SEM (cell line): ENCODE results near the gene CCL2.

DNA sequence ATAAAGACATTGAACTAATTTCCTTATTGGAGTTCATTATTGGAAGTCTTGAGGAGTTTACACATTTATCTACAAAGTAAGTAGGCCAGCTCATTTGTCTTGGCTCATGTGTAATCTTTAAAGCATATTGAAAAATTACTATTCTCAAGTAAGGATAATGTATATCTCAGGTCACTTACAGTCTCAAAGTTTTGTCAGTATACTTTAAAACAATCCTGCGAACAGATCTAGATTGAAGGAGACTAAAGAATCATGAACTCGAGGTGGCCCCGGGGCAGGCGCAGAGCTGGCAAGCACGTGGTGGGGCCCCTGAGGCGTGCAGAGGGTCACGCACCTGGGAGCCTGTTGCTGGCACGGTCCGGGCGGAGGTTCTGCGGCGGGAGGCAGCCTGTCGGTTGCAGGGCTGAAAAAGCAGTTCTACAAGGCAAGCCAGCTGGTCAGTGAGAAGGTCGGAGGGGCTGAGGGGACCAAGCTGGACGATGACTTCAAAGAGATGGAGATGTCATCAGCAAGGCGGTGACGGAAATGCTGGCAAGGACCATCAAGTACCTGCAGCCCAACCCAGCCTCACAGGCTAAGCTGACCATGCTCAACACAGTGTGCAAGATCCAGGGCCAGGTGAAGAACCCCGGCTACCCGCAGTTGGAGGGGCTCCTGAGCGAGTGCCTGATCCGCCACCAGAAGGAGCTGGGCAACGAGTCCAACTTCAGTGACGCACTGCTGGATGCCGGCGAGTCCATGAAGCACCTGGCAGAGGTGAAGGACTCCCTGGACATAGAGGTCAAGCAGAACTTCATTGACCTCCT, 33.1 kb downstream of the LRRC37B start:
- PRO-cap: no peak

DNA sequence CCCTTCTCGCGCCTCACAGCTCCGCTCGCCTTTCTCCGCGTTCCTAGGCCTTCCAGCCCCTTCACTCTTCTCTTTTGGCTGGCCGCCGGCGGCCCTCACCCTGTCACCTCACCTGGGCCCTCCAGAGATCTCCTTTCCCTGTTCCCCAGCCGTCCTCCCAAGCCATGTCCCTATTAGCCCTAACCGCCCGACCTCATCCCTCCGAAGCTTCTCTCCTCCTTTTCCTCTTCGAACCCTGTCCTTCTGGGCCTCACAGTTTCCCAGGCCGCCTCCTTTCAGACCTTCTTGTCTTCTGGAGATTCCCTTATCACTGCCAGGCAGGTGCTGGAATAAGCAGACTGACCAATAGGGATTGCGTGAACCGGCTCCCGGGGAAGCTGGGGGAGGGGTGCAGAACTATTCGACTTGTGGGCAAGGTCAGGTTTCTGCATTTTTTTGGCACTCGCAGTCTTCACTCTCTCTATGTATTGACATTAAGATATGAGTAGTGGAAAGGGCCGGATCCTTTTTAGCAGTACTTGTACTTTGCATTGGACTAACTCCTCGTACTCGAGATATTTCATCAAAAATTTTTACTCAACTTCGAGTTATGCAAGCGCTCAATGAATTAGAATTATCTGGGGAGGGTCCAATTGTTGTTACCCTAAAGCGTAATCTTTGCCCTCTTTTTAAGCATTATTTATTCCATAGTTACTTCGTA, 681 bp downstream of the RHOT1 start:
- PRO-cap: no peak

DNA sequence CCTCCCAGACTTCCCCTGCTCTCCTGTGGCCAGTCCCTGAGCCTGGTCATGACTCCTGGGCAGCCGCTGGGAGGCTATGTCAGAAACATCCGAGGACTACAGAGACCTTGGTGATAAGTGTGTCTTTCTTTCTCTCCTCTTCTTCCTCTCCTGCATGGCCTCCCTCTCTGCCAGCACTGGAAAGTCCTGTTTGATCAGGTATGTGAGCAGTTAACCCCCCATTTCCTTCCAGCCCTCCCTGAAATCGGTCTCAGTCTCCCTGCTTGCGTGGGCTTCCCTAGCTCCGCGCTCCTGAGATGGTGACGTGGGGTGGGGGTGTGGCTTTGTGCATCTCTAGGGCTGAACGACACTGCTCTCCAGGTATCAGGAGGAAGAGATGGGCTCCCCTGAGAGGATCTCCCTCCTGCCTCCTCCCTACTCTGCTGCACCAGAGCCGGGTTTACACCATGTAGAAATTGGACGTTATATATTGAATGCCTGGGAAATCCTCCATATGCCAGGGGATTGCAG, 2.2 kb downstream of the RHBDL3 start:
- PRO-cap: no peak

- PRO-cap: bidirectional peak, plus-strand start at chr17:32350689, minus-strand start at chr17:32350629; bidirectional peak, plus-strand start at chr17:32350908, minus-strand start at chr17:32350919
Measured at GRCh38 chr17:32350287-32351180, 577 bp downstream of the ZNF207 start.

DNA sequence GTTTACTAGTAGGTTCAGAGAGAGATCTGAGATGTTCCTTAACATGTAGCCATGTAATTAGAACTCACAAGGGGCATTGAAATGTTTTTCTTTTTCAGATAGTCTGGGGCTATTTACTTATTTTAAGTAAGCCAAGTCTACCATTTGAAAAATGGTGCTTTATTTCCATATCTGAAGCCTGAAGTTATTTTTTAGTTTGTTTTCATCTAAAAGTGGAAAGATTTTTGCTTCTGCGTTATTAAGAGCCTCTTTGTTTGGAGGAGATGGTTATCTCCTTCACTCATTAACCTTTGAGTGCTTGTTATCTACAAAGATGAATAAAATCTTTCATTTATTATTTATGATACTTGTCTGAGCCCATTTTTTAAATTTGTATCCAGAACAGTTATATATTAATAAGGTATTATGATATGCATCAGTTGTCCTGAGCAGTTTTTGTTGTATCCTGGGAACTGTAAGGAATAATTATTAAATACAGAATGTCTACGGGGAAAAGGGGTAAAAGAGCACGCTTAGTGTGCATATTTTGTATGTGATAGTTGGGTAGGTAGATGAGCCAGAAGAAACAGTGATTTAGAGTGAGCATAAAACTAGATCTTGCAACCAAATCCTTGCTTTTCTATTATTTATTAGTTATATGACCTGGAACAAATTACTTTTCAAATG, 31.7 kb downstream of the ZNF207 start:
- PRO-cap: no peak

GRCh38 chr17:32445775-32446675, 1.7 kb downstream of the PSMD11 start:
- PRO-cap: no peak

GRCh38 chr17:32627204-32627599, 140.4 kb downstream of the CDK5R1 start:
- PRO-cap: no peak

GRCh38 chr17:32822202-32822988, 54.5 kb downstream of the MYO1D start:
- PRO-cap: no peak

DNA sequence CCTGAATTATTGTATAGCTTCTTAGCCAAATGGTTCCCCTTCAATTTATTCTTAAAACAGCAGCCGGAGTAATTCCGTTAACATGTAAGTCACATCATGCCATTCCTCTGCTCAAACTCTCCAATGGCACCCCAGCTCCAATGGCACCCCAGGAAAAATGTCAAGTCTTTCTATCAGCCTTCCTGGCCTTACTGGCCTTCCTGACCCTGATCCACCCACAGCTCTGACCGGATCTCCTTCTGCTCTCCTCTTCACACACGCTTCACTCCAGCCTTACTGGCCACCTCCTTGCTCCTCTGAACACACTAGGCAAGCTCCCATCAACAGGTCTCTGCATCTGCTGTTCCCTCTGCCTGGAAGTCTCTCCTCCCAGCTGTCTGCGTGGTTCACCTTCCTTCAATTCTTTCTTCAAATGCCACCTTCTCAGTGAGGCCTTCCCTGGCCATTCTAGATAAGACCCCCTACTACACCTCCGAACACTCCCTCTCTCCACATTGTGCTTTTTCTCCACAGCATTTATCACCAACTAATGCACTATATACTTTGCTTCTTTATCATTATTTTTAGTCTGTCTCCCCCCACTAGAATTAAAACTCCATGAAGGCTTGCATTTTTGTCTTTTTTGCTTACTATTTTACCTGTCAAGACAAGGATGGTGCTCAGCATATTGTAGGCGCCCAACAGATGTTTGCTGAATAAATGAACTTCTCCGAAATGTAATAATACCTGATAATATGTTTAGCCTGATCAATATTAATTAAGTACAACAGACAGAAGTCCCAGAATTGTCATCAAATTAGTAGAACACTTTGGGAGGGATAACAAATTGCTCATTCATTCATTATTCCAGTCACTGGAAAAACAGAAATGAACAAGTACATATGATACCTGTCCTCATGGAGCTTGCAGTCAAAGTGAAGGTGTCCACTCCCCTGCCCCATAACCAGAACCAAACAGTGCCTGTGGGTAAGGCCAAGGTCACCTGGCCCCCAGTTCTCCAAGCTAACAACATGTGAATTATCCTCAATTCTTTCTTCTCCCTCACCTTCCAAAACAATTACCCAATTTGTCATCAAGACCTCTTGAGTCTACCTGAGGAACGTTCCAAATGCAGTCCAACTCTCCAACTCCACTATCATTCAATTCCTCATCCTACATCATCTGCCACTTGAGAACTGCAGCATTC, 43.1 kb downstream of the MYO1D start:
- PRO-cap: no peak

- PRO-cap: no peak
Measured at GRCh38 chr17:32854055-32854733, 22.7 kb downstream of the MYO1D start.

- PRO-cap: no peak
Measured at GRCh38 chr17:32875935-32876559, 877 bp downstream of the MYO1D start.

DNA sequence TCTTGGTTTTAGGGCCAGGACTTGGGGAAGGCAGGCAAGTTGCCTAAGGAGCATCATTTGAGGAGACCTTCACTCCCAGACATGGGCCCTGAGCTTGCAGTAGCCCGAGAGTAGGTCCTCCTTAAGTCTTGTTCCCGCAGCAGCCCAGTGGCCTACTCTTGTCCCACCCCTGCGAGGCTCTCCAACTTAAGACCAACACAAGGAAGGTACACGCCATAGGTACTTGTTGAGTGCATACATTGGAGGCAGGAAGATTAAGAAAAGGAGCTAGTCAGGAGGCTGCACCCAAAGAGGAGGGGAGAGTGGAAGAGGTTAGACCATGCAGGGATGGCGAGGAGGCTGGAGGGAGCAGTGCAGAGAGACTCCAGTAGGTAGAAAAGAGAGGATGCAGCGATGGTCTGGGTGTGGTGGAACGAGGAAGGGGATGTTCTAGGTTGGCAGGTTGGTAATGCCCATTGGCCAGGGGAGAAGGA, 120.9 kb upstream of the ASIC2 start:
- PRO-cap: no peak

- PRO-cap: no peak
Measured at GRCh38 chr17:33516517-33517178, 223.6 kb upstream of the ASIC2 start.

- PRO-cap: no peak
Measured at GRCh38 chr17:34156439-34157437, 98.3 kb upstream of the CCL2 start.

DNA sequence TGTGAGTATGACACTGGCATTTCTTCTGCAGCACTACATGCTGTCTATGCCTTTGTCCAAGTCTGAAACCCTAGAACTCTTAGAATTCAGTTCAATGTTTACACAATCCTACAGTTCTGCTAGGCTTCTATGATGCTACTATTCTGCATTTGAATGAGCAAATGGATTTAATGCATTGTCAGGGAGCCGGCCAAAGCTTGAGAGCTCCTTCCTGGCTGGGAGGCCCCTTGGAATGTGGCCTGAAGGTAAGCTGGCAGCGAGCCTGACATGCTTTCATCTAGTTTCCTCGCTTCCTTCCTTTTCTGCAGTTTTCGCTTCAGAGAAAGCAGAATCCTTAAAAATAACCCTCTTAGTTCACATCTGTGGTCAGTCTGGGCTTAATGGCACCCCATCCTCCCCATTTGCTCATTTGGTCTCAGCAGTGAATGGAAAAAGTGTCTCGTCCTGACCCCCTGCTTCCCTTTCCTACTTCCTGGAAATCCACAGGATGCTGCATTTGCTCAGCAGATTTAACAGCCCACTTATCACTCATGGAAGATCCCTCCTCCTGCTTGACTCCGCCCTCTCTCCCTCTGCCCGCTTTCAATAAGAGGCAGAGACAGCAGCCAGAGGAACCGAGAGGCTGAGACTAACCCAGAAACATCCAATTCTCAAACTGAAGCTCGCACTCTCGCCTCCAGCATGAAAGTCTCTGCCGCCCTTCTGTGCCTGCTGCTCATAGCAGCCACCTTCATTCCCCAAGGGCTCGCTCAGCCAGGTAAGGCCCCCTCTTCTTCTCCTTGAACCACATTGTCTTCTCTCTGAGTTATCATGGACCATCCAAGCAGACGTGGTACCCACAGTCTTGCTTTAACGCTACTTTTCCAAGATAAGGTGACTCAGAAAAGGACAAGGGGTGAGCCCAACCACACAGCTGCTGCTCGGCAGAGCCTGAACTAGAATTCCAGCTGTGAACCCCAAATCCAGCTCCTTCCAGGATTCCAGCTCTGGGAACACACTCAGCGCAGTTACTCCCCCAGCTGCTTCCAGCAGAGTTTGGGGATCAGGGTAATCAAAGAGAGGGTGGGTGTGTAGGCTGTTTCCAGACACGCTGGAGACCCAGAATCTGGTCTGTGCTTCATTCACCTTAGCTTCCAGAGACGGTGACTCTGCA, at the start of gene CCL2:
TSS of gene CCL2 (plus strand) at position 617 of the 1,153 bp plus-strand sequence.
- PRO-cap: no peak

GRCh38 chr17:35021470-35022173, 41.3 kb downstream of the LIG3 start:
- PRO-cap: no peak

DNA sequence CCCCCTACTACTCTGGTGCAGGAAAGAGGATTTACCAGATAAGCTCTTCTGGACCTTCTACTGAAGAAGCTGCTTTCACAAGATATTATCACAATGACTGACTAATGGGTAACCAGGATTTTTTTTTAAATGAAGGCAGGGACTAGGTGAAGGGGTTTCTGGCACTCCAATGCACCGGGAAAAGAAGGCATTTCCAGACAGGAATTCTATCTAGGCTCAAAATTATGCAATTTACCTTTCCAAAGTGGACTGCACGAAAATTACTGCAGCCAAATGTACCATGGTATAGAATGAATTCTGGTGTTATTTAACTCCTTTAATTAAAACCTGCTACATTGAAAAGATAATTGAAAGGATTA, 16.5 kb downstream of the RFFL start:
- PRO-cap: no peak

DNA sequence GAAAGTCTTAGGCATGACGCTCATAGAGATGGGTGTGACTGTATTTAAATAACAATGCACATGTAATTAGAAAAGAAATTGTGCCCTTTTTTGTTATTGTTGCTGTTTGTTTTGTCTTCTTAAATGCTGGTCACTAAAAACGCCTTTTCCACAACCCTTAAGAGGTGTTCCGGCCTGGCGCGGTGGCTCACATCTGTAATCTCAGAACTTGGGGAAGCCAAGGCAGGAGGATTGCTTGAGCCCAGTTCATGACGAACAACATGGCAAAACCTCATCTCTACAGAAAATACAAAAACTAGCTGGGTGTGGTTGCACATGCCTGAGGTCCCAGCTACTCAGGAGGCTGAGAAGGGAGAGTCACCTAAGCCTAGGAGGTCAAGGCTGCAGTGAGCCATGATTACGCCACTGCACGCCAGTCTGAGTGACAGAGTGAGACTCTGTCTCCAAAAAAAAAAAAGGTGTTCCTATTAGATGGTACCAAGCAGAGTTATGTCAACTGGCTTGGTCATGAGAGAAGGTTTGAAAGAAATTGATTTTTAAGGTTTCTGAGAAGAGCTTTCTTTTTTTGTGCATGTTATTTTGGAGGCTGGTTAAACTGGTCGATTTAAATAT, 23.5 kb upstream of the RFFL start:
- PRO-cap: no peak

DNA sequence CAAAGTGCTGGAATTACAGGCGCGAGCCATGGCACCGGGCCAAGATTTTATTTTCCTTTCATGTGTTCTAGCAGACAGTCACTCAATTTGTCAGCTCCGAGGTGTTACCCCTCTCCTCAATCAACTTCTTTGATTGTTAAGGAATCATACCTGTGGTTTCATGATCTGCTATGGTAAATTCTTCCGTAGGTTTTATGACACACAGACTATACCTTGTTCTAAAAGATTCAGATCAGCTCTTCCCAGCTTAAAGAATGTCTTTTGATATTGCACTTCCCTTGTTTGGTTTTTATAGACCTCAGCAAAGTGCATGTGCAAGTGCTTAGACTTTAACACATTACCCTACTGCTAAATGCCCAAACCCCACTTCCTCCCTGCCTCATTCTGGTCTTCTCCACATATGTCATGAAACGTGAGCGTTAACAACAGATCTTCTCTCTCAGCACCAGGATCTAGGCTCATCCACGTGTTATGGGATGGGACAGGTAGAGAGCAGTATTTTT, 13.1 kb downstream of the UNC45B start:
- PRO-cap: no peak

GRCh38 chr17:35241983-35242811, 675 bp upstream of the SLFN5 start:
- PRO-cap: bidirectional peak, plus-strand start at chr17:35242436, minus-strand start at chr17:35242336